ENCODE data around the genes NPC1, TTC39C, OSBPL1A and SS18.

- RRBS = no CpG with 5 or more reads among the region's 13 CpGs
CAGE:
- cytosol, long polyA plus RNA = no peak
- long polyA plus RNA = no peak
- nucleus, long polyA plus RNA = no peak
Measured at GRCh38 chr18:22604218-22605260, 186.8 kb upstream of the CTAGE1 start.

DNA sequence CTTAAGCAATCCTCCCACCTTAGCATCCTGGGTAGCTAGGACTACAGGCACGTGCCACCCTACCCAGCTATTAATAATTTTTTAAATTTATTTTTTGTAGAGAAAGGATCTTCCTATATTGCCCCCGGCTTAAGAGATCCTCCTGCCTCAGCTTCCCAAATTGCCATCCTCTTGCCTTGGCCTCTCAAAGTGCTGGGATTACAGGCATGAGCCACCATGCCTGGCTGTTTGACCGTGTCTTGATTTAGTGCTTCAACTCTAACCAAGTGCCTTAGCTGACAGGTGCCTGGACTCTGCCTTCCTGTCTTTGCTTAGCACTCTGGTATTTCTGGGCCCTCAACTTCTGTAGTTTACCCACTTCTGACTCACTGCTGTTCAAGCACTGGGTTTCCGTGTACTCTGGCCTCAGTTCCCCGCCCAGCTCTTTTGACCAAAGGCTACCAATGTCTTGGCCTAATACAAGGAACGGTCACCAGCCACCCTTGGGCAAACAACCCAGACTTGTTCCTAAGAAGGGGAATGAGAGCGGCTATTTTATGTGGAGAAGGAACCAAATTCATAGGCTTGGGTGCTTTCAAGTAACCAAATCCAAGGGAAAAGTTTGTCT is 35.7 kb upstream of the CABLES1 start:
- RRBS = no CpG with 5 or more reads among the region's 7 CpGs
CAGE:
- cytosol, long polyA plus RNA = no peak
- long polyA plus RNA = no peak
- nucleus, long polyA plus RNA = no peak

DNA sequence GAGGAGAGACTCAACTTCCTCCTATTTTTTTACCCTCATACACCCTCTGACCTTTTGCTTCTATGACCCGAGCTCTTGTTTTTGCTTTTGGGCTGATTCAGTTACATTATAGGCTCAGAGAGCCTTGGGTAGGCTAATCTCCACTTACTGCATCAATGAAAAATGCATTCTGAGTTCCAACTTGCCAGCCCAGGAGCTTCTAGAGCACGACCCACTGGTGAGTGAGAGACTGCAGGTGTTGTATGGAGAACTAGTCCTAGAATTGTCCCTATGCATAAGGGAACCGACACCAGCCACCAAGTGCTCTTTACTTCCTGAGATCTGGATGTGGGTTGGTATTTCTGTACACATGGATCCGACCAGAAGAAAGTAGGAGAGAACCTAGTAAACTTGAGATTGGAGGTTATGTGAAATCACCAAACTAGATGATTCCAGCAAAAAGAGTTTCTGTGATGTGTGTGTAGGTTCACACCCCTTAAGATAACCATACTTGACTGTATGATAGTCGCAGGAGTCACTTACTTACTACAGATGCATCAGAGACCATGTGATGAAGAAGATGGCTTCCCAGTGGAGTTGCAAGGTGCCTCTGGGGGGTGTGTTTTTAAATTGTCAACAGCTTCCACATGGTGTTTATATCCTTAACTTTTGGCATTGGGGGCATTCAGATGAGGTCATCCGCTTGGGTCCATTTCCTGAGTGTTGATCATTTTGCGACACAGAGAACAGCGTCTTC is 91.3 kb downstream of the CABLES1 start:
- RRBS = no CpG with 5 or more reads among the region's 8 CpGs
CAGE:
- cytosol, long polyA plus RNA = no peak
- long polyA plus RNA = no peak
- nucleus, long polyA plus RNA = no peak

- RRBS = no CpG with 5 or more reads among the region's 21 CpGs
CAGE:
- cytosol, long polyA plus RNA = no peak
- long polyA plus RNA = no peak
- nucleus, long polyA plus RNA = no peak
Measured at GRCh38 chr18:23281454-23282520, 146.5 kb downstream of the CABLES1 start.

DNA sequence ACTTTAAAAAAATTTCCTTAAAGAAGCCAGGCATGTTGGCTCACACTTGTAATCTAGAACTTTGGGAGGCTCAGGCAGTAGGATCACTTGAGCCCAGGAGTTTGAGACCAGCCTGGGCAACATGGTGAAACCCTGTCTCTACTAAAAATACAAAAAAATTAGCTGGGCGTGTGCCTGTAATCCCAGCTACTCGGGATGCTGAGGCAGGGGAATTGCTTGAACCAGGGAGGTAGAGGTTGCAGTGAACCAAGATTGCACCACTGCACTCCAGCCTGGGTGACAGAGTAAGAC is 22.0 kb downstream of the RIOK3 start:
- RRBS = no CpG with 5 or more reads among the region's 2 CpGs
CAGE:
- cytosol, long polyA plus RNA = no peak
- long polyA plus RNA = no peak
- nucleus, long polyA plus RNA = no peak

DNA sequence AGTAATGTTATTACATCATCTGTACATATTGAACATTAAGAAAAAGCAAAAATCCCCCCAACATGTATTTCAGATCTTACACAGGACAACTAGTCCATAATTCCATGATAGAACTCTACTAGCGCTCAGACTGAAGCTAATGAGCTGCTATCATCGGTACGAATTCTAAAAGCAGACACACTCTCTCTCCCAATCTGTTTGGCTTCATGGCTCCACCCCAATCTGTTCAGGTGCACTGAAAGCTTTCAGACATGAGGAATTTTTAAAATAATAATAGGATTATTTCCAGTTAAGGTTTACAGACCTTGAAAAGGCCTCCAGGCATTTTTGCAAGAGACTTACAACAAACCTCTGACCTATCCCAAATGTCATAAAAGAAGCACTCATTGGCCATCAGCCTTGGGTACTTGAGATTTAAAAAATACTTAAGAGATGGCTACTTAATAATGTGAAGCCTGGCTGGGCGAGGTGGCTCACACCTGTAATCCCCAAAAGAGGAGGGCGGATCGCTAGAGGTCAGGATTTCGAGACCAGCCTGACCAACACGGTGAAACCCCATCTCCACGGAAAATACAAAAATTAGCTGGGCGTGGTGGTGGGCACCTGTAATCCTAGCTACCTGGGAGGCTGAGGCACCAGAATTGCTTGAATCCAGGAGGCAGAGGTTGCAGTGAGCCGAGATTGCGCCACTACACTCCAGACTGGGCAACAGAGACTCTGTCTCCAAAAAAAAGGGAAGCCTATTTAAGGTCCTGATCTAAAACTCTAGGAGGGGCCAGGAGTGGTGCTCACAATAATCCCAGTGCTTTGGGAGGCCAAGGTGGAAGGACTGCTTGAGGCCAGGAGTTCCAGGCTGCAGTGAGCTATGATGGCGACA is 1.9 kb downstream of the NPC1 start:
- RRBS = no CpG with 5 or more reads among the region's 13 CpGs
CAGE:
- cytosol, long polyA plus RNA = no peak
- long polyA plus RNA = no peak
- nucleus, long polyA plus RNA = no peak

- RRBS = 1% methylated on average over 59 of the region's 104 CpGs
CAGE:
- cytosol, long polyA plus RNA = start-site peak on the minus strand at chr18:23586412-23586482, 334 and 568 reads in 2 replicates
- long polyA plus RNA = start-site peak on the minus strand at chr18:23586412-23586482, 696 and 699 reads in 2 replicates
- nucleus, long polyA plus RNA = start-site peak on the minus strand at chr18:23586412-23586483, 1,609 and 1,557 reads in 2 replicates
Measured at GRCh38 chr18:23586196-23587291, at the start of gene NPC1. Gene NPC1 (minus strand): TSS chr18:23586506.

DNA sequence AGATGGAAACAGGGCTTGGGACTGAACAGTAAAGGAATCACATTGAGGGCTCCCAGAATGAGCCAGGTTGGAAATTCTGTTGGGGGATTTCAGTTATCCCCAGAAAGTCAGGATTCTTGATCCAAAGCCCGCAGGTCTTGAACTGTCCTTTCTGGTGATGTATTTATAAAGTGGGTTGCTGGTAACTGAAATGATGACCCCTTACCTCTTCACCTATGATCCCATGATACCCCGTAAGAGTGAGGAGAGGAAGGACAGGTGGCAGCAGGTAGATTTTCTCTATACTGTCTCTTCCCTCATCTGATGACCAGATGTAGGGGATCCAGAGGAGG is 60.4 kb downstream of the LAMA3 start:
- RRBS = no CpG with 5 or more reads among the region's 2 CpGs
CAGE:
- cytosol, long polyA plus RNA = no peak
- long polyA plus RNA = no peak
- nucleus, long polyA plus RNA = no peak

GRCh38 chr18:23952816-23953230 is 61.7 kb upstream of the TTC39C start:
- RRBS = no CpG with 5 or more reads among the region's 1 CpG
CAGE:
- cytosol, long polyA plus RNA = no peak
- long polyA plus RNA = no peak
- nucleus, long polyA plus RNA = no peak

GRCh38 chr18:23958042-23958595 is 56.4 kb upstream of the TTC39C start:
- RRBS = 92% methylated on average over 4 of the region's 12 CpGs
CAGE:
- cytosol, long polyA plus RNA = no peak
- long polyA plus RNA = no peak
- nucleus, long polyA plus RNA = no peak

DNA sequence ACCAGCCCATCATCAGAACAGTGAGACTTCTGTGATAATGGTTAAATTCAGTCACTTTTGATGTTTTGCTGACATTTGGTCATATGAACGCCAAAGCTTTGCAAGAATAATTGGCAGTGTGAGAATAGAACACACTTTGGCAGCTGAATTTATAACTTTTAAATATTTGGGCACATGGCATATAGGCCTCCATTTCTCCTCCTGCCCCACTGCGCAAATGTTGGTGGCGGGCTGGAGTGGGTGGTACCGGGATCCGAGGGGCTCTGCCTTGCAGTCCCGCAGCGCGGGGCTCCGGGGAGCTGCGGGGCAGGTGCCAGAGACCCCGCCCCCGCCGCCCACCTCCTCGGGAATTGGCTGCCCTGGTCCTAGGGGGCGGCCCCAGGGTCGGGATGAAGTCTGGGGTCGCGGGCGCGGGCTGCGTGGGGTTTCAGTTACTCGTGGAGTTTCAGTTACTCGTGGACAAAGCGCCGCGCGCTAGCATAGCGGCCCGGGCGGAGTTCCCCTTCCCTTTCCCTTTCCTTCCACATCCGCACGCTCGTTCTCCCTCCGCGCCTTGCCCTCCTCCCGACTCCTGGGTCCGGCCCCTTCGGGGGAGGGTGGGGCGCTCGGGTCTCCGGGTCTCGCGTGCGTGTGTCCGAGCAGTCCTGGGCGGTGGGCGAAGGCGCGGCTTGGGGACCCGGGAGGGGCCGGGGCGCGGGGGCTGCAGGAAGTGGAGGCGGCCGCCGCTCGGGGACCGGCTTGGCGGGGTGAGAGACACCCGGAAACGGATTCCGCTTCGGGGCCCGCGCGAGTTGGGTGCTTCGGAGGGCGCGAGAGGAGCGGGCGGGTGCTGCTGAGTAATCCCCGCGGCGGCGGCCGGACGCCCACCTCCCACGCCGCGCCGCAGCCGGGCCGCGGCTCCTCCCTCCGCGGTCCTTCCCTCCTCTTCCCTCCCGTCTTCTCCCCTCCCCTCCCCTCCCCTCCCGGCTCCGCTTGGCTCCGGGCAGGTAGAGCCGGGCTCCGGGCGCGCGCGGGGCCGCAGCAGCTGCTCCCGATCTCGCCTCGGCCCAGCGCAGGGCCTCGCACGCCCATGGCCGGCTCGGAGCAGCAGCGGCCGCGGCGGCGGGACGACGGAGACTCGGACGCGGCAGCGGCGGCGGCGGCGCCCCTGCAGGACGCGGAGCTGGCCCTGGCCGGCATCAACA is at the start of gene TTC39C:
Gene TTC39C, plus strand, starts transcription at position 952 of the 1,184 bp plus-strand sequence.
- RRBS = 1% methylated on average over 72 of the region's 123 CpGs
CAGE:
- cytosol, long polyA plus RNA = no peak
- long polyA plus RNA = no peak
- nucleus, long polyA plus RNA = no peak

DNA sequence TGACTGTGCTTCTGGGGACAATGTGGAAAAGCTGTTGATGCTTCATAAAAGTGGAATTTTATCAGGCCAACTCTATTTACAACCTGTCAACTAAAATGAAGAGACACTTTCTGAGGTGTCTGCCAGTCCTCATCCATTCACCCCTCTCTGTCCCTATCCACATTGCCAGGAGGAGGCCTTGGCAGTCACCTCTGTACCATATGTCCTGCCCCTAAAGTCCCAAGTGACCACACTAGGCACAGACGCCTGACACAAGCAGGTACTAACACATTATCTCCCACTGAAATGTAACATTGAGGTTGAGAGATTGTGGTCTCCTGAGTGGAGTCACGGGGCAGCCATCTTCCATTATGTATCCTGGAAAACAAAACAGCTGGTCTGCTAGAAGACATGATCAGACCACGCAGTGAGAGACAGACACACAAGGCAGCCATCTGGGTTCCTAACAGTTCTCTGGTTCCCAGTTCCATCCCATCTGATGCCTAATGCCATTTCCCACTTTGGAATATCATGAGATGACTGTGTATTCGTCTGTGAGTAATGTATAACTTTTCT is 71.3 kb downstream of the OSBPL1A start:
- RRBS = no CpG with 5 or more reads among the region's 4 CpGs
CAGE:
- cytosol, long polyA plus RNA = no peak
- long polyA plus RNA = no peak
- nucleus, long polyA plus RNA = no peak

DNA sequence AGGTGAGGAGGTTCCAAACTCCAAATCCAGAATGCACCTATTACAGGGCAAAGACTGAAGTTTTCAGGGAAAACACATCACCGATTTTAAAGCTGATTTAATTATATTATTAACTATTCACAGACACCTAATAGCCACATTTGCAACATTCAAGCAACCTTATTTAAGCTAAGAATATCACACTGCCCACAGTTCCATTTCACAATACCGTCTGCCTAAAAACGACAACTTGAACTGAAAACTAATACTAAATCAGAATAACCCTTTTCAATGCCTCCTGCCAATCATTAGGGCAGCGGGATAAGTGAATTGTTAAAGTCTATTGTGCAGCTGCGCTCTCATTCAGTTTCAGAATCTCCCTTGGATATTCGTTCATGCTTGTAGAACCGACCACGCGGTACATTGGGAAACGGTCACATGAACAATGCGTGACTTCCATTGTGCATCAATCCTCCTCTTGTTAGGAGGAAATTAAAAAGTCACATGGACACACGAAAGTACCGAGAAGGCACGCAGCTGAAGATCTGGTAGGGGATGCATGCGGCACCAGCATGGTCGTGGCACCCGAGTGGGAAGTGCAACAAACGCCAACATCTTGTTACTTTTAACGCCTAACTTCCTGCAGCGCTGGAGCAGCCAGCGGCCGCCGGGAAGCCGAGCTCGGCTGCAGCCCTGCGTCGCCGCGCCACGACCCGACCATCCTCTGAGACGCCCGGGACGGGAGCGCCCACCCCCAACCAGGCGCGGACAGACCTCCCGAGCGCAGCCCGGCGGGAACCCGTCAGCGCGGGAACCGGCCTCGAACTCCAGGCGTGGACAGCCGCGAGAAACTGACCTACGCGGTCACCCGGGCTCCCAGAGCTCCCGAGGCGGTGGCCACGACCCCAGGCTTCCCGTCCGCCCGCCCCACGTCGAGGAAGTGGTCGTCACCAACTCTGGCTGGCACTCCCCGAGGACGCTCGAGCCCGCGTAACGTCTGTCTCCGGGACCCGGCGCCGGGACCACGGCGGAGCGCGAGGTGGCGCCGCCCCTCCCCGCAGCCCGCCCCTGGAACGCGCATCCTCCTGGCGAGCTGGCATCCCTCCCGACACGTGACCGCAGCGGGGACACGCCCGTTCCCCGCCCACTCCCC is at the start of gene OSBPL1A:
Gene OSBPL1A, minus strand, starts transcription at position 1,005 of the 1,132 bp plus-strand sequence.
- RRBS = 1% methylated on average over 26 of the region's 89 CpGs
CAGE:
- cytosol, long polyA plus RNA = start-site peak on the minus strand centred at position 1,020 of the sequence, 60 bp wide, 53 and 71 reads in 2 replicates
- long polyA plus RNA = start-site peak on the minus strand centred at position 992 of the sequence, 93 bp wide, 31 and 112 reads in 2 replicates
- nucleus, long polyA plus RNA = no peak

DNA sequence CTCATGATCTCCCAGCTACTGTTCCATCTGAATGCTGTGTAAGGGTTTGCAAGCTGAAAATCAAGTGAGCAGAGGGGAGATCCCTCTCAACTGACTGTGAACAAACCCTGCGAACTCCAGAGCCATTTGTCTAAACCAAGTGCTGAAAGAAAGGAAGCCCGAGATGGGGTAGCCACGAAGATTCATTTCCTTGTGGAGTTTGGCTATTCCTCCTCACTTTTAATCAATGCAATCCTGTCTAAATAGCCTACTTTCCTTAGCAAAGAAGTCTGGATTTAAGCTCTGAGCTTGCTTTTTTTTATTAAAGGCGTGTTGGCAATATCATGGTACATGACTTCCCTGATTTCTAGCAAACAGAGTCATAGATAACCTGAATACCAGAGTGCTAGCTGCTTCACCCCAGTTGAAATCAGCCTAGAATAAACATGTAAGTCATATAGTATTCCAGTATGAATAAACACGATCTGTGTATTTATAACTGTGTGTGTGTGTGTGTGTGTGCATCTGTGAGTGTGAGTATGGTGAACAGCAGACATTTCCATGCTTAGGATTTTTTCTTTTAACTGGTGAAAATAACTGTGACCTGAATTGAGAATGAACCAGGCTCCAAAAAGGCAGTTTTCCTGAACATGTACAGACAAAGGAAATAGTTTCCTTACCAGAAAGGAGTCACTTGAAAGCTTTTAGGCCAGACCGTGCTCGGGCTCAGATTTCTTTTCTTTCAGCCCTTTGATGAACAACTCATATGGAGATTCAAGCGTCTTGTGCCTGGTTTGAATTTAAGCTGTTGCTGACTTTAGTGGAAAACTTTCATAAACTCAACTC is 365.1 kb downstream of the ZNF521 start:
- RRBS = no CpG with 5 or more reads among the region's 8 CpGs
CAGE:
- cytosol, long polyA plus RNA = no peak
- long polyA plus RNA = no peak
- nucleus, long polyA plus RNA = no peak

DNA sequence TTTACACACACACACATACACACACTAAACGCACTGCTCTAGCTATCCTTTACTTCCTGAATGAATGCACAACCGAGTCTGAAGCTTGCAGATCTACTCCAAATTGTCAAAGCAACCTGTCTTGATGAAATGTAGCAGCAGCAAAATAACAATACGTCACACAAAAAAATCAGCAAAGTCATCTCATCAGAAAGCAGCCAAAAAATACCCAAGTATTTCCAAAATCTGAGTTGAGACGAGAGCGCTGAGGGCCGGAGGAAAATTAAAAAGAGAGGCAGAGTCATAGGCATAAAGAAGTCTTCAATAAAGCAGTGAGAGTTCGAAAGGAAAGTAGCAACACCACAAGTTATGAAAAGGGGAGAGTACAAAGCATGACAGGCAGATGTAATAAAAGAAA is 67.7 kb downstream of the ZNF521 start:
- RRBS = no CpG with 5 or more reads among the region's 7 CpGs
CAGE:
- cytosol, long polyA plus RNA = no peak
- long polyA plus RNA = no peak
- nucleus, long polyA plus RNA = no peak

GRCh38 chr18:25350530-25351297 is 1.3 kb downstream of the ZNF521 start:
- RRBS = no CpG with 5 or more reads among the region's 74 CpGs
CAGE:
- cytosol, long polyA plus RNA = no peak
- long polyA plus RNA = no peak
- nucleus, long polyA plus RNA = no peak

DNA sequence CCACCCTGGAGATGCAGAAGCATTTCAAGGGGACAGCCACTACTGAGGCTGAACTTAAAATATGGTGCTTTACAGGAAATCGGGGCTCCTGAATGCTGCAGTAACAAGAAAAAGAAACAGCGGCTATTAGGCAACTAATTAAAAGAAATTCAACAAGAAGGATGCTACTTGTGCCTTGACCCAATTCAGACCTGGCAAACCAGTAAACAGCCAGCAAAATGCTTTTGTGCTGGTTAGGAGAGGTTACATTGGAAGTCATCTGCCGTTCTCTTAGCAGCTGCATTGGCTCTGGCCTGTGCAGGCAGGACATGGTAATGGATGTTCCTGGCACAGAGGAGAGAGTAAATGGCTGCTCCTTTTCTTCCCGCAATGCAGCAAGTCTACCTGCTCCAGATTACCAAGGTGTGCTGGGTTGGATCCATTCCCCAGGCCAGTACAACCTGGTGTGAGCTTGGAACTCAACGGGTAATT is 236.0 kb downstream of the SS18 start:
- RRBS = no CpG with 5 or more reads among the region's 5 CpGs
CAGE:
- cytosol, long polyA plus RNA = no peak
- long polyA plus RNA = no peak
- nucleus, long polyA plus RNA = no peak

GRCh38 chr18:26089486-26090788 is at the start of gene SS18:
Gene SS18 (minus strand): TSS chr18:26090613.
- RRBS = under 1% methylated on average over 18 of the region's 97 CpGs
CAGE:
- cytosol, long polyA plus RNA = start-site peak on the minus strand at chr18:26090590-26090632, 298 and 348 reads in 2 replicates
- long polyA plus RNA = start-site peak on the minus strand at chr18:26090599-26090632, 355 and 457 reads in 2 replicates
- nucleus, long polyA plus RNA = start-site peak on the minus strand at chr18:26090593-26090654, 346 and 1,078 reads in 2 replicates

- RRBS = no CpG with 5 or more reads among the region's 27 CpGs
CAGE:
- cytosol, long polyA plus RNA = no peak
- long polyA plus RNA = no peak
- nucleus, long polyA plus RNA = no peak
Measured at GRCh38 chr18:26547511-26547774, 910 bp downstream of the KCTD1 start.

GRCh38 chr18:26868536-26868905 is 3.0 kb upstream of the AQP4 start:
- RRBS = no CpG with 5 or more reads among the region's 6 CpGs
CAGE:
- cytosol, long polyA plus RNA = no peak
- long polyA plus RNA = no peak
- nucleus, long polyA plus RNA = no peak

All from SK-N-SH (cell line).